T-cell (primary cell): ENCODE measurements around a stretch of chr15.

GRCh38 chr15:89851754-89852288 is 37.2 kb upstream of the ANPEP start:
- PRO-cap, 7 experiments = no peak in any of the 7 experiments

- PRO-cap, 7 experiments = no peak in any of the 7 experiments
Observed at GRCh38 chr15:89865158-89865701, 28.6 kb downstream of the AP3S2 start.

DNA sequence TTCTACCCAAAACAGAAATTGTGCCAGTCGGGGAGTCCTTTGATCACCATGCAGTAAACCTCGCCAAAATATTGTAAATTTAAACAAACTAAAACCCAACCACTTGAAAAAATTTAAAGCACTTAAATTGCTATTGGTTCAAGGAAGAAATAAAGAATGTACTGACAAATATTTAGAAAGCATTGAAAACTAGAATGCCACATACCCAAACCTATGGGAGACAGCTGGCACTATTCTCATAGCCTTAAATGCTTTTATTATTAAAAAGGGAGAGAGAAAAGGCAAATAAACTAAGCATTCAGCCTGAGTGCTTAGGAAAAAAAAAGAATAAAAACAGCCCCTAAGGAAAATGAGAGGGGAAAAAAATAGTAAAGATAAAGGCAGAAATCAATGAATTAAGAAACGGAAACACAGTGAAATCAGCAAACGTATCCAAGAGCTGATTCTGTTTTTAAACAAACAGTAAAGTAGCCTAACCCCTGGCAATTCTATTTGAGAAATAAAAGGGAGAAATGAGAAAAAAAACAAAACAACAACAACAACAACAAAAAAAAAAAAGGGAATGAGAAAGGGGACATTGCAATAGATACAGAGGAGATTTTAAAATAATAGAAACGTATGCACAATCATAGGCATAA is 24.7 kb downstream of the ZNF710 start:
- PRO-cap, 7 experiments = no peak in any of the 7 experiments

DNA sequence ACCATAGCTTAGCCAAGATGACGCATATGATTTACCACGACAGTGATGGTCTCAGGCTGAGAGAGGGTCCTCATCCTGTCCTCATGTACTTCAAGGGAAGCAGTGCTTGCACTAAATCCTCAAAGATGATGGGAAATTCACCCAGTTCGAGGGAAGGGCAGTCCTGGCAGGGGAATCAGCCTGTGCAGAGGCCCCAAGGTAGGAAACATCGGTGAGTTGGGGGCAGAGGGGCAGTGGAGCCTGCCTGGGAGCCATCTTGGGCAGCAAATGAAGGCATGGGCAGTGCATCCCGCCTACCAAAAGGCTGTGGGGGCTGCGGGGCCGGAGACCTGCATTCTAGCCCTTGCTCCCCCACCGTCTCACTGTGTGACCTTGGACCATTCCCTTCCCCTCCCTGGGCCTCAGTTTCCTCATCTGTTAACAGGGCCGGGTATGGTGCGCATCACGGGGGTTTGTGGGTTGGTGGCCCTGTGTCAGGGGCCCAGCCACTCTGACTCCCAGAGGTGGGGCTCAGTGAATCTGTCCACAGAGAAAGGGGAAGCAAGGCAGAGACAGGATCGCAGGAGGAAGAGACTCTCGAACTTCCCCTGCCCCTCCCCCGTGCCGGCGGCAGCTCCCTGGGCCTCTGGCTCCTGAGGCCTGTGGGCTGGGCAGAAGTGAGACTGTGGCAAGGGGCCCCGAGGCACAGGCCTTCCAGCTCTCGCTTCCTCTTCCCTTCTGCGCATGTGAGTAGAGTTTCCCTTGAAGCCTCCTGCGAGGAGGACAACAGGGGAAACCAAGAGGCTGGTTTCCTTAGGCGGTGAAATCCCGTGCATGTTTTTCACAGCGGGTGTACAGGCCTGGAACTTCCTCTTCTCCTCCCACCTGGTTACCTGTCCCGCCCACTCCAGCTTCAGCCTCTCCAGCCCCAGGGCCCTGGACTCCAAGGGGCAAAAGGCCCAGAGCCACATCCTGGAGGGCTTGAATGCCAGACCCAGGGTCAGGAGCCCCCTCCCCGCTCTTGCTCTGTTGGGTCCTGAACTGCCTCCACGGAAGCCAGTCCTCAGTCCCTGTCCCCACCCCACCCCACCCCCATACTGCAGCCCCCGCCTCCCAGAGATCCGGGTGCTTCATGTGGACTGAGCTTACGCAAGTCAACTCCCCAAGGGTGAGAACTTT is 42.8 kb downstream of the IDH2 start:
- PRO-cap, 7 experiments = peak in 7 of 7 experiments; most common plus-strand start position 650 of the sequence (in 1); most common minus-strand start position 719 of the sequence (in 6)

GRCh38 chr15:90093989-90094324 is 8.3 kb downstream of the IDH2 start:
- PRO-cap, 7 experiments = no peak in any of the 7 experiments

GRCh38 chr15:90099538-90100379 is 2.5 kb downstream of the IDH2 start:
- PRO-cap, 7 experiments = peak in 4 of 7 experiments; most common plus-strand start chr15:90100074 (in 4); most common minus-strand start chr15:90100024 (in 1)

GRCh38 chr15:90165579-90166240 is 35.4 kb upstream of the SEMA4B start:
- PRO-cap, 7 experiments = no peak in any of the 7 experiments

- PRO-cap, 7 experiments = no peak in any of the 7 experiments
Observed at GRCh38 chr15:90227948-90228359, 5.8 kb downstream of the CIB1 start.

DNA sequence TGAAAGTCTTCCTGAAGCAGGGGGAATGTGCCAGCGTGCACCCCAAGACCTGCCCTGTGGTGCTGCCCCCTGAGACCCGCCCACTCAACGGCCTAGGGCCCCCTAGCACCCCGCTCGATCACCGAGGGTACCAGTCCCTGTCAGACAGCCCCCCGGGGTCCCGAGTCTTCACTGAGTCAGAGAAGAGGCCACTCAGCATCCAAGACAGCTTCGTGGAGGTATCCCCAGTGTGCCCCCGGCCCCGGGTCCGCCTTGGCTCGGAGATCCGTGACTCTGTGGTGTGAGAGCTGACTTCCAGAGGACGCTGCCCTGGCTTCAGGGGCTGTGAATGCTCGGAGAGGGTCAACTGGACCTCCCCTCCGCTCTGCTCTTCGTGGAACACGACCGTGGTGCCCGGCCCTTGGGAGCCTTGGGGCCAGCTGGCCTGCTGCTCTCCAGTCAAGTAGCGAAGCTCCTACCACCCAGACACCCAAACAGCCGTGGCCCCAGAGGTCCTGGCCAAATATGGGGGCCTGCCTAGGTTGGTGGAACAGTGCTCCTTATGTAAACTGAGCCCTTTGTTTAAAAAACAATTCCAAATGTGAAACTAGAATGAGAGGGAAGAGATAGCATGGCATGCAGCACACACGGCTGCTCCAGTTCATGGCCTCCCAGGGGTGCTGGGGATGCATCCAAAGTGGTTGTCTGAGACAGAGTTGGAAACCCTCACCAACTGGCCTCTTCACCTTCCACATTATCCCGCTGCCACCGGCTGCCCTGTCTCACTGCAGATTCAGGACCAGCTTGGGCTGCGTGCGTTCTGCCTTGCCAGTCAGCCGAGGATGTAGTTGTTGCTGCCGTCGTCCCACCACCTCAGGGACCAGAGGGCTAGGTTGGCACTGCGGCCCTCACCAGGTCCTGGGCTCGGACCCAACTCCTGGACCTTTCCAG is 5.1 kb downstream of the CIB1 start:
- PRO-cap, 7 experiments = peak in 1 of 7 experiments; most common minus-strand start position 820 of the sequence (in 1)

DNA sequence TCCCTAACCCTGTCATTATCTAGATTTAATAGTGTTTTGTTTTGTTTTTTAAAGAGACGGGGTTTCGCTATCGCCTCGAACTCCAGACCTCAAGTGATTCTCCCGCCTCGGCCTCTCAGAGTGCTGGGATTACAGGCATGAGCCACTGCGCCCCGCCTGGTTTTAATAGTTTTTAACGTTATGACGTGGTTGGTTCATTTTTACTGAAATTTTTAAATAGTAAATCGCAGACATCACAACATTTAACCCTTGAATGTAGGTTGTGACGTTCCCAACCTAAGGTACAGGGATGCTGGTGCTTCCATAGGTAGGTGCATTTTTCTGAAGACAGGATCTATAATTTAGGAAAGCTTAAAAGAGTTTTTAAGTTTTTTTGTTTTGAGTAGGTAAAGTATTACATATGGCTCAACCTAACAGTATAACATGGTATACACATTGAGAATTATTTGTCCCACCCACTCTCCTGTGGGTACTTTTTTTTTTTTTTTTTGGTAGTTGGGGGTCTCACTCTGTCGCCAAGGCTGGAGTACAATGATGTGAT is 1.2 kb downstream of the NGRN start:
- PRO-cap, 7 experiments = peak in 5 of 7 experiments; most common minus-strand start position 122 of the sequence (in 3)

DNA sequence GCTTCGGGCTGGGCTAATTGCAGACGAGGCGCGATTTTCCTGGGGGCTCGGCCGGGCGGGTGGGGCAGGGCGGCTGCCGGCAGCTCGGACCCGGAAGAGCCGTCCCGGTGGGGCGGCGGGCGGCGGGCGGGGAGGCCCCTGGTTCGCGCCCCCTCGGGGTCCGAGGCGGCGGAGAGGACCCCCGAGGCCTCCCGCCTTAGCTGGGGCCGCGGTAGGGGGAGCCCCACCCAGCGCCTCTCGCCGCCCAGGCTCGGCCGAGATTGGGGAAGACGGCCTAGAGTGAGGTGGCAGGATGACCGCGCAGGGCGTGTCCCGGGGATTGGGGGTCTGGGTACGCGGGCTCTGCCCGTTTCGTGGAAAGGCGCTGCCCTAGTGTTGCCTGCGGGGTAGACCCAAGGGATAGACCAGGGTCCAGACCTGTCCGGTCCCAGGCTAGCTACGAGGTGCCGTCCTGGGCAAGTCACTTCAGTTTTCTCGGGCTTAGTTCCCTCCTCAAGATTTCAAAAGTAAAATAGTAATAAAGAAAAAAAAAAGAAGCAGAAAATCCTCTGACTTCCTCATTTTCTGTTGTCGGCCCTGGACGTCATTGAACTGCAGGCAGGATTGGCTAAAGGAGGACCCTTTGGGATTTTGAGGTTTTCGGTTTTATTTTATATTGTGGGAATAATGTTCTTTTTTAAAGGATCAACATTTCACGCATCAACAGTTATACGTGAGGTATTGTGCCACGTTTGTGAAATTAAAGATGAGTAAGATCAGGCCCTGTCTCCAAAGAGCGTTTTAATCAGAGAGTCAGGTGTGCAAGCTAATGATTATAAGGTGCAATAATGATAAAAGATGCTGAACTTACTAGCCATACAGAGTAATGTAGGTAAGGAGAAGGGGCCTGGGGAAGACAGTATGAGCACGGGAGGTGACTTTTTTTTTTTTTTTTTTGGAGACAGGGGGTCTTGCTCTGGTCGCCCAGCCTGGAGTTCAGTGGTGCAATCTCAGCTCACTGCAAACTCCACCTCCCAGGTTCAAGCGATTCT is 697 bp downstream of the IQGAP1 start:
- PRO-cap, 7 experiments = peak in 7 of 7 experiments; most common plus-strand start position 277 of the sequence (in 3); most common minus-strand start position 262 of the sequence (in 7)

DNA sequence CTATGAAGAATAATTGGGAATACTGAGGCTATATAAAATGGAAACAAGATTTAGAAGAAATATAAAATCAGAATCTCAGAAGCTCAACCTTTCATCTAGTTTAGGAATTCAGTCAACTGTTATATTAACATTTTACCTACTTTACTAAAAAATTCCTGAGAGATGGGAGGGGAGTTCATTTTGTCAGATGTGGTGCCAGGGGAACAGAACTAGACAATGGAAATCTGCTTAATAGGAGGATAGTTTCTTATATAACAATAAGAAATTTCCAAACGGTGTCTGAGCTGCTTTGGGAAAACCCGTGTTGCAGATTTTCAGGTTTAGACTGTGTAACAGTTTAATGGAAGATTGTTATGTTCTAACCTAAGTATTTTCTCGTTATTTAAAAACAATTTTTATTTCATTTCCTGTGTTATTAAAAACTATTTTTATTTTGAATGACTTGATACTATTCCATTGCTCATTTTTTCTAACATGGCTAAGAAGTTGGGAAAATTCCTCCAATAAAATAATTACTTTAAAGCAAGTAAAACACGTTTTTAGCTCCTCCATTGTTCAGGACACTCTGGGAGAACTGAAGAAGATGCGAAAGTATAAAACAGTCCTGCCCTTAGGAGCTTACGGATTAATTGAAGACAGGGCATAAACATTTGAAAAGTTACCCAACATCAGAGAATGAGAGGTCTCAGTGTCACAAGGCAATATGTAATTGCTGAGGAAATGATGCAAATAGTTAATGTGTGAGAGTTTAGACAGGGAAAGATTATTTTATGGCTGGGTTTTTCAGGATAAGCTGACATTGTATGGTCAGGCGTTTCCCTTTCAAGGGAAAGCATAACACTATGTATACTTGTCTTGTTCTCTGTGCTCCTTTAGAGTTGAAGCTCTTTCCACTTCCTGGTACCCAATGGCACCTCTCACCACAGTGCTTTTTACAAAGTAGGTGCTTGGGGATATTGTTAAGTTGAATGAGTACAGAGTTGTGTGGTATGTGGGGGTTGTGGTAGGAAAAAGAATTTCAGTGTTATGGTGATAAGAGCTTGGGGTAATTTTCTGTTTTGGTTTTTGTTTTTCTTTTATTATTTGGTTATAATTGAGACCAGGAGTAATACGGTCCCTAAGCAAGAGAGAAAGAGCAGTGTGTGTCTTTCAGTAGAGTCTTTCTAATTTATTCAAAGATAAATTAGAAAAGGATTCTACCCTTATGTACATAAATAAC is 19.6 kb downstream of the IQGAP1 start:
- PRO-cap, 7 experiments = peak in 2 of 7 experiments; most common plus-strand start position 1,079 of the sequence (in 1); most common minus-strand start position 909 of the sequence (in 1)

DNA sequence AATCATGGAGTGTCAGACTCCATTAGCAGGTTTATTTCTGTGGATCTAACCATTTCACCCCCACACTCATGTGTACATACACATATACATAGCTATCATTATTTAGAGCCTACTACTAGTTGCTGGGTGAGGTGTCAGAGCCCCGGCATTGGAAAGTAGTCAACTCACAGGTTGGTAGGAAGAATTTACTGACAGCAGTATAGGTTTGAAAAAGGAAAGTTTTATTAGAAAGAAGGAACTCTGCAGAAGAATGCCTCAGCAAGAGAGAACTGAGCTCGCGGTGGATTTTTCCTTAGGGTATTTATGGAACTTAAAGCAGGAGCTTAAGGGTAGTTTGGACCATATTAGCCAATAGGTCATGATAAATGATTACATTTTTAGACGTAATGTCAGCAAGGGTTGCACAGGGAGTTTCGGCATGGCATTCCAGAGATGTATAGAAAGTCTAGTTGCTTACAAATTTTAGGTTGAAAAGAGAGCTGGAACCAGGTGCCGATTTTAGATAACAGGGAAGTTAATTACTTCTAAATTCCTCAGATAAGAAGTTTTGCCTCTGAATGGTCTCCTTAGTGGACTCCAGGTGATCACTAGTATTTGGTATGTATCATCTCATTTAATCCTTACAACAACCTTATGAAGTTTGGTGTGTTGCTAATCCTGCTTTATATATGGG is 25.3 kb downstream of the IQGAP1 start:
- PRO-cap, 7 experiments = no peak in any of the 7 experiments

DNA sequence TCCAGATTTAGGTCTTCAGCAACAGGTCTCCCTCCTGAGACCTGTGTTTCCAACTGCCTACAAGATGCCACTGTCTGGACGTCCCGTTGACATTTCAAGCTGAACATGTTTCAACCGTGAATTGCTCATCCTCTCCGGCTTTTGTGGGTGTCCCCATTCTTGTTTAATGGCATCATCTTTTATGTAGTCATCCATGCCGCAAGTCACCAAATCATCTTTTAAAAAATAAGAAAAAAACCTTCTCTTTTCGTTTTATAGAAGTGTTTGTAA is 26.6 kb downstream of the IQGAP1 start:
- PRO-cap, 7 experiments = no peak in any of the 7 experiments

- PRO-cap, 7 experiments = no peak in any of the 7 experiments
Observed at GRCh38 chr15:90558116-90558576, 28.4 kb downstream of the CRTC3 start.

DNA sequence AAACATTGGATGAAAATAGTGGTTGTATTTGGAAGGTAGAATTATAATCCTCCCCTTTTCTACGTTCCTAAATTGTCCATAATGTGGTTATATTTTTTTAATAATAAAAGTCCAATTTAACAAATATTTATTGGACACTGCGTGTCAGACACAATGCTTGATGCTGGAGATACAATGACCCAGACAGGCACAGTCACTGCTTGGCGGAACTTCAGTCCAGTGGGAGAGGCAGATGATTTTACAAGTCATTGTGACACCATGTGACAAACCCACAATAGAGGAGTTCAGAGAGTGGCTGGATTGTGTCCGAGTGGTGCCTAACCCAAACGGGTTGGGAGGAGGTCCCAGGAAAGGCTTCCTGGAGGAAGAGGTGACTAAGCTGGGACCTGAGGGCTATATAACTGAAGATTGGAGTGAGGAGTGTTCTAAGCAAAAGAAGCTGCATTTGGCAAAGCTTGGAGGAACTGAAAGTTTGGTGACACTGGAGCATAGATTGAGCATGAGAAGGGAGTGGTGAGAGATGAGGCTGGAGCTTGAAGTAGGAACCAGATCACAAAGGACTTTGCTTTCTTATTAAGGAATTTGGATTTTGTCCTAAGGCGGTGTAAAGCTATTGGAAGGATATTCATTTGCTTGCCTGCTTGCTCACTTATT is 41.4 kb downstream of the CRTC3 start:
- PRO-cap, 7 experiments = peak in 1 of 7 experiments; most common plus-strand start position 284 of the sequence (in 1)

GRCh38 chr15:90593331-90594130 is 63.8 kb downstream of the CRTC3 start:
- PRO-cap, 7 experiments = no peak in any of the 7 experiments

DNA sequence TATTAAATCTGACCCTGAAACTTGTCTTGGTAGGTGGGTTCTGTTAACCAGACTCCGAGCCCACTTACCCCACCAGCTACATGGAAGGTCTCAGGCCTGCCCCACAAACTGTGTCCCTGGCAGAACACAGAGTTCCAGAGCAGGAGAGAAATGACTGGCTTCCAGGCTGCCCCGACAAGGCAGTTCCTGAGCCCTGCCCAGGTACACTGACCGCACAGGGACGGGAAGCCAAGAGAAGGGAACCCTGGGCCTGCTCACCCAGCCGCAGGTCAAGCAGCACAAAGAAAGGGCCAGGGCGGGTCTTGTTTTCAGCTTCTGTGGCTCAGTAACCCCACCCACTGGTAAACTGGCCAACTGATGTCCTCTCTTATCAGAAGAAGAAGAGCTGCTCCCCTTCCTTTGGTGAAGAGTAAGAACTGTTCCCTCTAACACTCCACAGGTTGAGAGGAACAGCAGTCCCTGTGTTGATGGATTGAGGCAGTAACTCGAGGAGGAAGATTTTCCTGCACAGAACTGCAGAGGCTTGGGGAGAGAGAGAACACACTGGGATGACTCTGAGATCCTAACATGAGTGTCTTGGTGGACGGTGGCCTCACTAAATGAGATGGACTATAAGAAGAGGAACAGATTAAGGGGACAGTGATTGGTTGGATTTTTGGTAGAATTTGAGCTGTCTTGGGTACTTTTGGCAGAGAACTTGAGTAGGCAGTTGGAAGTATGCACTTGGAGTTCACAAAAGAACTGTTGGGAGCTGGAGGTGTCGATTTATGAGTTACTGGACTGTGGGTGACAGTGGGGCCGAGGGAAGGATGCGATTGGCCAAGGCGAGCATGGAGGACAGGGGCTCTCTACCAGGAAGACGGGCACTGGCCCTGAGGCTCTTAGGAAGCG is 68.5 kb downstream of the CRTC3 start:
- PRO-cap, 7 experiments = no peak in any of the 7 experiments

GRCh38 chr15:90607309-90607714 is 77.6 kb downstream of the CRTC3 start:
- PRO-cap, 7 experiments = no peak in any of the 7 experiments

- PRO-cap, 7 experiments = no peak in any of the 7 experiments
Observed at GRCh38 chr15:90645819-90646404, 71.2 kb upstream of the BLM start.